Suprapubic skin (tissue), 4 donors: ENCODE measurements around a stretch of chr6.

DNA sequence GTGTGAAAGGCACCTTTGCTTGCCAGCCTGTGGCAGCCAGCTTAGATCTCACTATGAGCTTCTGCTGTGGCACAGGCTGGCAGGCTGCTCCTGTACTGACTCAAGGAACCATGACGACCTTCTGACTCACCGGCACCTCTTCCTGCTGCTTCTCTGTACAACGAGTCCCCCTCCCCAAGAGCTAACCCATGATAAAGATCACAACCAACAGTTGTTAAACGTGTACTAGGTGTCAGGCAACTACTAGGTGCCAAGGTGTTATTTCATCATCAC, 76.7 kb upstream of the DUSP22 start:
- PRO-cap, result no peak
- RAMPAGE, long total RNA, 4 experiments, result no peak in any of the 4 experiments

DNA sequence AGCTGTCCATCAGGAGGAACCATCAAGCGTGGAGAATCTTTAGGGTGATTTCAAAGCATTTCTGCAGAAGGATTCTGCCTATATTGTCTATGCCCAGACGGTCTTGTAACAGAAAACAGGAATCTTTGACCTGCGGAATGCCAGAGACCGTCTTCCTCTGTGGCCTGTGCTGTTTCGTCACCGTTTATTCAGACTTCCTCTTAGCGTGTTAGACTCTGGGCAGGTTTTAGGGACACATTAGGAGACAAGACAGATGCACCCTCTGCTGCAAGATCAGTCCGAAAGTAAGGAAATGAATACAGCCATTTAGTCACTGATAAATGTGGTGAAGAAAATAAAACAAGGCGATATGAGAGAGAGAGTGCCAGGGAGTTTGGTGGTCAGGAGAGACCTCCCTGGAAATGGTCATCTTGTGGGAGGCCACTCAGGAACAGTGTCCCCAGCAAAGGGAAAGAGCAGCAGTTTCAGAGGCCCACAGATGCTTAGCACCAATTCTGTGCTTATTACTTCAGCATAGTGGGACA, 6.4 kb downstream of the DUSP22 start:
- PRO-cap, result no peak
- RAMPAGE, long total RNA, 4 experiments, result no peak in any of the 4 experiments

GRCh38 chr6:317598-318176, 25.4 kb downstream of the DUSP22 start:
- PRO-cap, result no peak
- RAMPAGE, long total RNA, 4 experiments, result no peak in any of the 4 experiments

- PRO-cap, result no peak
- RAMPAGE, long total RNA, 4 experiments, result no peak in any of the 4 experiments
Observed at GRCh38 chr6:327922-328928, 35.9 kb downstream of the DUSP22 start.

DNA sequence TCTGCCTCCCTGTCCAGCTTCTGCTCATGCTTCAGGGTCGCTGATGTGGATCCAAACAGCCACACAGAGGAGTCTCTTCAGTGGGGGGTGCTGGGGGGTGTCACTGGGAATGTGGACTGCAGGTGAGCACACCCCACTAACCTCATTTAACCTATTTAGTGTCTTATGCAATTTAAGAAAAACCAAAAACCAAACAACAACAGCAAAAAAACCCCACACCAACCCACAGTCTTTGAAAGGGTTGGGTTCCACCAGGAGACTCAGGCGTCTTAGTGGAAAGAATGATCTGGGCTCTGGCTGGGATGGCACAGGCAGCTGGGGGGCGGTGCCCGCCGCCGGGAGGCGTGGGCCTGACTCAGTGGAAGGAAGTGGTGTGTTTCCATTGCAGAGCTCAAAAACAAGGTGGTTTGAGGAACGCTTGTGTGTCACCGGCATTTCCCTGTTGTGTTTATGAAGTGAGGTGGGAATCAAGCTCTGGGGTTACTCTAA, 55.1 kb downstream of the IRF4 start:
- PRO-cap, result no peak
- RAMPAGE, long total RNA, 4 experiments, result no peak in any of the 4 experiments

DNA sequence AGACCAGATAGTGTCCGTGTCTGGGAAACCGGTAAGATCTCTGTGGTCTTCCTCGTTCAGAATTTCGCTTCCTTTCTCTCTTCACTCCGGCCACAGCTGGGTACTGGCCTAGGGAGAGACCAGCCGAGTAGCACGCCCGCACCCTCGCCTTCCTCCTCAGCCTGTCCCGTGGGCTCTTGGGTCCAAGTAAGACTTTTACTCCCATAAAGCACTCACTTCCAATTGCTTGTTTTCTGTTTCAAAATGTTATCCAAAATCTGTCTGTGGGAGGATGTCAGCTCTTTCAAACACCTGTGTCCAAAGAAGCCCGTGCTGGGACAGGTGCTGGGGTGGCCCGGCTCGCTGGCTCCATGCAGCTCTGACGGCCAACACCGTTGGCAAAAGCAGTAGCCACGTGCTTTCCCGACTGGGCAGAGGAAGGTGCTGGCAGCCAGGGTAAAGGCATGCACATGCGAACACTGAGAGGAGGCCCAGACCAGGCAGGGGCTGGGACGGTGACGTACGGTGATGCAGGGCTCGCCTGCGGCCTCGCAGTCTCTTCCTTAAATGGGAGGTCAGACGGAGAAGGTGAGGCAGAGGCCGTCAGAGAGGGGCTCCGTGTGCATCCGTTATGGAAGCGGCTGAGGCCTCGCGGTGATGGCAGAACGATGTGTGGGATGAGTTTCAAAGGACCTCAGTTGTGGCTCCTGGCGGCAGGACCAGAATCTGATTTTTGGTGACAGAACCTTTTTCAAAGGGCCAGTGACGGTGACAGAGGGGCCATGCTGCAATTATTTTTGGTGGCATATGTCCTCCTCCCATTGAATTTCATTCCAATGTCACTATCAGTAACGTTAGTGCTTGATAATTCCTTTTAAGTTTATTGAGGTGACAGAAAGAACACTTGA, 112.4 kb downstream of the IRF4 start:
- PRO-cap, result no peak
- RAMPAGE, long total RNA, 4 experiments, result start-site peak on the minus strand in 1 of 4 experiments, centred at position 265 of the sequence, 11 reads per replicate

DNA sequence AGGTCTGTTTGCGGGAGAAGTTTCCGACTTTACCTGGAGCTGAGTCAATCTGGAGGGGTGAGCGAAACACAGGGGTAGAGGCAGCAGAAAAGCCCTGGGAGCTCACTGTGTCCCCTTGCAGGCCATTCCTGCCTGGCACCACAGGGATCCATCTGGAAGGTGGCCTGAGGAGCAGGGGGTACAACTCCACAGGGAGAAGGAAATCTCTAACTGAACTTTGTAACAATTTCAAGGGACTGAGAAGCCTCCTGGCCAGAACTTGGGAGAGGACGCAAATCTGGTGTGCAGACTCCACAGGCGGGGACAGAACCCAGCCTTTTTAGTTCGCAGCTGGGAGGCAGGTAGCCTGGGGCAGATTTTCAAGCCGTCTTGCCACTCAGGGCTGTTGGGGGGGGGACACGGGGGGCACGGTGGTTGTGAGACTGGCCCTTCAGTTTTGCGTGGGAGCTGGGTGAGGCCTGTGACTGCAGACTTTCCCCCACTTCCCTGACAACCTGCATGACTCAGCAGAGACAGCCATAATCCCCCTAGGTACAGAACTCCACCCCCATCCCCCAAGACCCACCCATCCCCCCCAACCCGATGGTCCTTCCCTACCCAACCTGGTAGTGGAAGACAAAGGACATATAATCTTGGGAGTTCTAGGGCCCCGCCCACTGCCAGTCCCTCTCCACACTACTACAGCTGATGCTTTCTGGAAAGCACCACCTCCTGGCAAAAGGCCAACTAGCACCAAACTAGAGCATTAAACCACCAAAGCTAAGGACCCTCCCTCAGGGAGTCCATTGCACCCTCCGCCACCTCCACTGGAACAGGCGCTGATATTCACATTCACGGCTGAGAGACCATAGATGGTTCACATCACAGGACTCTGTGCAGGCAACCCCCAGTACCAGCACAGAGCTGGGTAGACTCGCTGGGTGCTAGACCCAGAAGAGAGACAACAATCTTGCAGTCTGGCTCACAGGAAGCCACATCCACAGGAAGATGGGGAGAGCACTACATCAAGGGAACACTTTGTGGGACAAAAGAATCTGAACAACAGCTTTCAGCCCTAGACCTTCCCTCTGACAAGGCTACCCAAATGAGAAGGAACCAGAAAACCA, 3.1 kb upstream of the HUS1B start:
- PRO-cap, result no peak
- RAMPAGE, long total RNA, 4 experiments, result no peak in any of the 4 experiments

DNA sequence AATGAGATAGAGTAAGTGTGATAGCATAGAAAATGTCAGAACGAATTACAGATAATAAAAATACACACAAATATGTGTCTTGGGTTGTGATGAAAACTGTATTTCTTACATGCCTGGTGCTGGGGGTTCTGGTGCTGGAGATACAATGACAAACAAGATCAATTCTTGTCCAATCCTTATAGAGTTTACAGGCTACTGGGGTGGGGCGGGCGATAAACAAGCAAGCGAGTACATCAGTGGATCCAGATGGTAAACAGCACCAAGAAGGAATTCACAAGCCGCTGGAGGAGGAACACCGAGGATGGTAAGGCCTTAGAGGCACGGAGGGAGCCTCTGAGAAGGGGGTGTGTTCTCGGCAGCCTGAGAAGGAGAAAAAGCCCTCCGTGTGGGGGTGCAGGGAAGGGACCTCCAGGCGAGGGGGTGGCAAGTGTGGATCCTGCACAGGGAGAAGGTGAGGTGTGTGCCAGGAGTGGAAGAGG, 276.6 kb upstream of the FOXQ1 start:
- PRO-cap, result unidirectional peak, plus-strand start at position 274 of the sequence
- RAMPAGE, long total RNA, 4 experiments, result start-site peak on the plus strand in 3 of 4 experiments, centred at positions 242 to 265 of the sequence, 17 to 76 reads per replicate

DNA sequence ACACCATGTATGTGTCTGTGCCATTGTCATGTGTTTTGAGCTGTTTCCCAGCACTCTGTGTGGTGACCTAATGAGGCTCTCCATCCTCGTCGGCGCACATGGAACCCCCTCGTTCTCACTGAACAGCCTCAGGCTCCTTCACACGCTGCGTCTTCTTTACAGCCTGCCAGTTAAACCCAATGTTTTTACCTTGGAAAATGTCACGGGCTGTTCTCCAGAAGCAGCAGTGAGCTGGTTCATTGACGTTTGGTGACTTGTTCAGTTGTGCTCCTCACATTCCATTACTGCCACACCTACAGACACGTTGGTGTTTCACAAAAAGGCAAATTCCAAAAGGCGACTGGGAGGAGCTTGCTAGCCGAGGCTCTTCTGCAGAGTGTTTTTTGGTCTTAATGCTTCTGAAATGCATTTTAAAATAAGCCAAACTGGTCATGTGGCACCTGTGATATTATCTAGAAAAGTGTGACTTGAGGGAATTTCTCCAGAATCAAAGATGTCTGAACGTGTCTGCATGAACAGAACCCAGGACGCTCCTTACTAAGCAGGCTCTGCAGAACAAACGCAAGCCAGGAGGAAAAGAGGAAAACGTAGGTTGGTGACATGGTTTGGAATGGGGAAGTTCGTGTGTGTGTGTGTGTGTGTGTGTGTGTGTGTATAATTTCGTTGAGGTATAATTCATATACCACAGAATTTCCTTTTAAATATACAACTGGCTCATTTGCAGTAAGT, 200.8 kb upstream of the FOXQ1 start:
- PRO-cap, result no peak
- RAMPAGE, long total RNA, 4 experiments, result no peak in any of the 4 experiments

- PRO-cap, result unidirectional peak, minus-strand start at chr6:1313783
- RAMPAGE, long total RNA, 4 experiments, result no peak in any of the 4 experiments
Observed at GRCh38 chr6:1313054-1314171, 1.5 kb downstream of the FOXQ1 start.

DNA sequence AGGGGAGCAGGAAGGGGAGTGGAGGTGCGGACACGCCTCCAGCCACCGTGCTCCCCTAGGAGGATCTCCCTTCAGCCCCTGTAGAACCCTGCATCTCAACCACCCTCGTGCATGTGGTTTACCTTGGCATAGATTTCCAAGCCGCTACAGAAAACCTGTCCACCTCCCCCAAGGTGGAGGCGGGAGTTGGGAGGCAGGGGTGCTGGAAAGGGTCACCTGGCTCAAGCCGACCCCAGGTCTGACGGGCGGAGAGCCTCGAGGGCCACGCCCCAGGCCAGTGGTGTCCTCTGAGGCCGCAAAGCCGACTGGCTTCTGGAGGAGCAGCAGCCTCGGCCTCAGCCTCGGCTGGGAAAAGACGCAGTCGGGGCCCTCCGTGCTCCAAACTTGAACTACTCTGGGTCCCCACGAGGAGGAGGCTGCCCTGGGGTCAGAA, 6.4 kb upstream of the FOXF2 start:
- PRO-cap, result no peak
- RAMPAGE, long total RNA, 4 experiments, result no peak in any of the 4 experiments

DNA sequence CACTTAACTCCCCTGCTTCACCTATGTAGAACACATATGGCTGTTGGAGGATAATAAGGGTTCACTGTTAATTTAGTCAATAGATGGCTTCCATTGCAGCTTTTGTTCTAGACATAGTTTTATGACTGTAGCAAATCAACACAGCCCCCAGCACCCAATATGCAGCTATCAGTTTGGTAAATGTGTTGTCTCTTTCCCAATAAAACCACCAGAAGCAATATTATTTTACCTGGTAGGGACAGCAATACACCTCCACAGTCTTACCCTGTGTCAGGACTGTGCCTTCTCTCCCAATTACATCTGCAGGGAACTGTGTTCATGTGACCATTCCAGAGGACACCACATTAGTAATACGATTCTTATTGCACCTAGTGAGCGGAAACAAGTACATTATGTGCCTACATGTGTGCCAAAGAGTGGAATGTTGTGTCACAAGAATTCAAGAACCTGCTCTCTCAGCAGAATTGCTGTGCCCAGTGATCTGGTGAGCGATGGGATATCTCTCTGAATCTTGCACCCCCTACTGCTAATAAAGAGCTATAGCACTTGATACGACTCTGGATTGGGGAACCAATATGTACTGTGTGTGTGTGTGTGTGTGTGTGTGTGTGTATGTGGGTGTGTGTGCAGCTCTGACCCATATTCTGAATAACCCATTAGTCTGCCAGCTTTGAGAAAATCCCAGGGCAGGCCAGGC, 57.5 kb upstream of the FOXC1 start:
- PRO-cap, result no peak
- RAMPAGE, long total RNA, 4 experiments, result no peak in any of the 4 experiments

DNA sequence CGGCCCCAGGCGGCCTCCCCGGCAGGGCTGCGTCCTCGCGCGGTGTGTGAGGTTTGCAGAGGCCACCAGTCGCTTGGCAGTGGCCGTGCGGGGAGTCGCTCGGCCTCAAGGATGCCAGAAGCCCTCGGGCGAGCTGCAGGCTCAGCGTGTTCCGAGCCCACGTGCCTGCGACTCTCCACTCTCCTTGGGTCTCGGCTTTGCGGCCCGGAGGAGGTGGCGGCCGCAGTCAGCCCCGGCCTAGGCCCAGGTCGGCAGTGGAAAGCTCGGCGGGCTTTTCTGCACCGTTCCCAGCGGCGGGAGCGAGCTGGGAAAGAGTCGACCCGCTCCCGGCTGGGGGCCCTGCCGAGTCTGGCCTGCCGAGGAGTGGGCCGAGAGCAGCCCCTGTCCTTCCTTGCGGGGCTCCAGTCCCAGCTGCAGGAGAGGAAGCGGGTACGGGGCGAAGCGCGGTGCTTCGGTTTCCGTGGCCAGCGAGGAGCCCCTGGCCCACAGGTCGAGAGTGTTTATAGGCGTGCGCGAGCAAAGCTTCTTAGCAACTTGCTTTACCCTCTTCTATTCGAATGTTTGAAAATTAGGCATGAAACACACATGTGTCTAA, 5.5 kb downstream of the FOXC1 start:
- PRO-cap, result no peak
- RAMPAGE, long total RNA, 4 experiments, result no peak in any of the 4 experiments

GRCh38 chr6:1622346-1622893, 12.7 kb downstream of the FOXC1 start:
- PRO-cap, result no peak
- RAMPAGE, long total RNA, 4 experiments, result no peak in any of the 4 experiments

DNA sequence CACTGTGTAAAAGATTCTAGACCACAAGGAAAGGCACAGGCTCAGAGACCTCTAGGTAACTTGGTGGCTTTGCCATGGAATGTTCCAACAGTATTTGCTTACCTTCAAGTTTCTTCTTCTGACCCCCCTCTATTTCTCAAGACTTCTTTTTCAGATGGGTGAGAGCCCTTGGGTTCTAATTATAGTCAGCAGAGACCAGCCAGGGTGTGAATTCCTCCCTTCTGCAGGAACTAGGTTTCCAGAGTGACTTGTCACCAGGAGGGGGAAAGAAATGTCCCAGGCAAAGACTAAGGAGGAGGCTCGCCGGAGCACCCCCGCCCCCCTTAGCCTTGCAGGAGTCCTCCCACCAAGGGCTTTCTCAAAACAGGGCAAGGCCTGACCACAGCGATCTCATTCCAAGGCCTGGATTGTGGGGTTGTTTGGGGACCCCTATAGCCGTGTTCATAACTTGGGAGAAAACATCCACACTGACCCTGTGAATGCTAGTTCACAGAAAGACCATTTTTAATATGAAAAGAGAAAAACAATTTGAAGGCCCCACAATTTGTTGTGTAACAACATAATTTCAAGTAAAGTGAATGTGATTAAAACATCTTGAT, 13.7 kb downstream of the FOXC1 start:
- PRO-cap, result no peak
- RAMPAGE, long total RNA, 4 experiments, result no peak in any of the 4 experiments

- PRO-cap, result no peak
- RAMPAGE, long total RNA, 4 experiments, result no peak in any of the 4 experiments
Observed at GRCh38 chr6:1679406-1679900, 69.7 kb downstream of the FOXC1 start.

DNA sequence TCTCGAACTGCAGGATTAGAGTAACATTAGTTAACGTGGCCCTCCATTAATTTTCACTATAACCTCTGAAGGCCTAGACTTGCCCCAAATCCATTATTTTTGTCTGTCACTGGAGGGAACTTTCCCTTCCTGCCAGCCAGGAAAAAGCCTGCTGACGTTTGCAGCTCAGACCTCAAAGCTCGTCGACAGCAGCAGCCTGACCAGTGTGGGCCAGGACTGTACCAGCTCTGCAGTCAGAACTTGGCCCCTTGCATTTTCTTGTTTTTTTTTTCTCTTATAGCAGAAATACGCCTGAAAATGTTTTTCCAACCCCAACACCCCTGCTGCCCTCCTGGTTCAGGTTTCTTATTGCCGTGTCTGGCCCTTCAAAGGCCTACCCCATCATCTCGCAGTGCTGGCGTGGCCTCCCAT, 168.9 kb downstream of the FOXC1 start:
- PRO-cap, result no peak
- RAMPAGE, long total RNA, 4 experiments, result no peak in any of the 4 experiments

- PRO-cap, result no peak
- RAMPAGE, long total RNA, 4 experiments, result no peak in any of the 4 experiments
Observed at GRCh38 chr6:1781495-1781922, 171.8 kb downstream of the FOXC1 start.

DNA sequence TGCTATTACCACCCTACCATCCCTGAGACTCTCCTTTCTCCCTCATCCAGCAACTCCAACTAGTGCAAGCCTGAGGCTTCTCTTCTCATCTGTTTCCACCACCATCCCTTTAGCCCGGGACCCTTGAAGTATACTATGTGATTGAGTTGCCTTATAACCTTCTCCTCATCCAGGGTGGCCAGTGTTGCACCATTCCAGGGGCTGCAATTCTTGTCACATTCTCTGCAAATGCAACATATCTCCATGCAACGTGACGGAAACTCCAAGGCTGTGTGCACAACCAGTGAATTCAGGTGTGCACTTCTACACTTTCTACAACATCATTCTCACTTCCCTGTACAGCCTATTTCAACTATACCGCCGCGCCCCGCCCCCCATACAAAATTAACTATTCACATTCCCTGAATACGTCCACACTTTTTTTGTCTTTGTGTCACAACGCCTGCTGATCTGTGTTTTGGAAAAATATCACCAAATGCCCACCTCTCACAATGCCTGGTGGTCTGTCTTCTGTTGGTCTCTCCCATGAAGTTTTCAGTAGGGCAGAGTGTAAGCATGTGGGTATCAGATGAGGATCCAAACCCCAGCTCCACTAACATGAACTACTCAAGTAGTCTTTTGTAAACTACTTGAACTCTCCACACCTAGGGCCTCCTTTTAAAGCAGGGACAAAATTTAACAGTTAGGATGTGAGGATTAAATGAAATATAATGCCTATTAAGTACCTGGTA, 214.5 kb downstream of the FOXC1 start:
- PRO-cap, result no peak
- RAMPAGE, long total RNA, 4 experiments, result no peak in any of the 4 experiments

- PRO-cap, result no peak
- RAMPAGE, long total RNA, 4 experiments, result no peak in any of the 4 experiments
Observed at GRCh38 chr6:1885334-1886190, 275.8 kb downstream of the FOXC1 start.